CD14-positive monocyte (primary cell): Measurements from ENCODE around the gene INTU.

DNA sequence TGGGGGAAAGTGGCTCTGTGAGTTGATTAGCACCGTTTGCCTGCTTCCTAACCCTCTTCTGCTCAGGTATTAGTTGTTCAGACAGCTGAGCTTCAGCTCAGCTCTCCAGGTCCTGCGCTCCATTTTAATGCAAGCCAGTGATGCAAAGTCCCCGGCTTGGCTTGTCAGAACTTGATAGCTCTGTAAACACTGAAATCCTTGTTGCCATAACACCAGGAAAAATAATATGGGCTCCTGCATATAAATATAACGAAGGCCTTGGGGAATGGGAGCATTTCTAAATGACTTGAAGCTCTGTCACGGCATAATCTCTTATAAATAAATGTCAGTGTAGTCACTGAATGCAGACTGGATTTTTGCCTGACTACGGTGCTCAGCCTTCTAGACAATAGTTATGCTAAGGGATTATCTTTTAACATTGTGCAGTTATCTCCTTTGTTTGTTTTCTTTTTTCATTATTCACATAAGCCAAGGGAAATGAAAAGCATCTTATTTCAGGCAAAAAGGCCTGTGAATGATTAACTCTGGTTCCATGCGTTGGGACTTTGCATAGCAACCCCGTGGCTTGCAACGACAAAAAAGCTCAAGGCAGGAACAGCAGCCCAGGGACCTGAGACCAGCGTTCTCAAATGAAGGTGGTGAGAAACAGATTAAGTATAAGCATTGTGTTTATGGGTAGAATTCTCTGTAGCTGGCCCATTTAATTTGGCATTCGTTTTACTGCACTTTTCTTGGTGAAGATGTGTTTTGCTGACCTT lies 253.3 kb downstream of the SPRY1 start:
- CAGE, long polyA plus RNA = no peak

DNA sequence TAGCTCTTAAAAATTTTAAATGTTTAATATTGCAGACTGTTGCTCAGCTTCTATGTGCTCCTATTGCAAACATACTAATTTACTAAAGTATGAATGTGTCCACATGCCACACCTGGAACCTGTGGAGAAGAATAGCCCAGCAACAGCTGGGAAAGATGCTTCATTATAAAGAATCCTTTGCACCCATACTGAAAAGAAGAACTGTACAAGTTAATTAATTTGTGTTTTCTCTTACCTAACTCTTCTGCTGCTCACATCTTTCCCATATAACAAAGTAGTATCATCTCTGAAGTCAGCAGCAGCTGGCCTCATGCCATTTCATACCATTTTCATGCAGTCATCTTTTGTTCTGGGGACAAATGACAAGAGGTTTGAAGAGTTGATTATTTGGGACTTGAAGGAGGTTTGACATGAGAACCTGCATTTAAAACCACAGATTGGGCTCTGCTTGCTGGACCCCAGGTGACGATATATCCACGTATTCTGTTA lies 430.2 kb downstream of the SPRY1 start:
- CAGE, long polyA plus RNA = no peak

GRCh38 chr4:123832768-123833302 lies 436.2 kb downstream of the SPRY1 start:
- CAGE, long polyA plus RNA = no peak

- CAGE, long polyA plus RNA = no peak
Observed at GRCh38 chr4:124018611-124019483, 622.3 kb downstream of the SPRY1 start.

DNA sequence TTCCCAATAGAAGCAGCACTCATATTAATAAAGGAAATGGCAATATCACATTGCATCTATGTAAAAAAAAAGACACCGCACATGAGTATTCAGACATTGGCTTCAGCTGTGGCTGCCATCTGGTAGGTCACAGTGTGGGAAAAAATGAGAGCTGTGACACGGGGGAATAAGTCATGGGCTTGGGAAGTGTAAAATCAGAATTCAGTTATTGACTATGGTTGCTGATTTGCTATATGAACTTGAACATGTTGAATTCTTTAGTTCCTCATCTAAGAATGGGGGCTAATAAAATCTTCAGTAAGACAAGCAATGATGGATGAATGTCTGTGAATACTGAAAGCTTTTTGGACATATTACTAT lies 221.2 kb downstream of the ANKRD50 start:
- CAGE, long polyA plus RNA = no peak

GRCh38 chr4:126954468-126955498 lies 678.0 kb upstream of the INTU start:
- CAGE, long polyA plus RNA = no peak

- CAGE, long polyA plus RNA = no peak
Observed at GRCh38 chr4:126955559-126956652, 676.9 kb upstream of the INTU start.

DNA sequence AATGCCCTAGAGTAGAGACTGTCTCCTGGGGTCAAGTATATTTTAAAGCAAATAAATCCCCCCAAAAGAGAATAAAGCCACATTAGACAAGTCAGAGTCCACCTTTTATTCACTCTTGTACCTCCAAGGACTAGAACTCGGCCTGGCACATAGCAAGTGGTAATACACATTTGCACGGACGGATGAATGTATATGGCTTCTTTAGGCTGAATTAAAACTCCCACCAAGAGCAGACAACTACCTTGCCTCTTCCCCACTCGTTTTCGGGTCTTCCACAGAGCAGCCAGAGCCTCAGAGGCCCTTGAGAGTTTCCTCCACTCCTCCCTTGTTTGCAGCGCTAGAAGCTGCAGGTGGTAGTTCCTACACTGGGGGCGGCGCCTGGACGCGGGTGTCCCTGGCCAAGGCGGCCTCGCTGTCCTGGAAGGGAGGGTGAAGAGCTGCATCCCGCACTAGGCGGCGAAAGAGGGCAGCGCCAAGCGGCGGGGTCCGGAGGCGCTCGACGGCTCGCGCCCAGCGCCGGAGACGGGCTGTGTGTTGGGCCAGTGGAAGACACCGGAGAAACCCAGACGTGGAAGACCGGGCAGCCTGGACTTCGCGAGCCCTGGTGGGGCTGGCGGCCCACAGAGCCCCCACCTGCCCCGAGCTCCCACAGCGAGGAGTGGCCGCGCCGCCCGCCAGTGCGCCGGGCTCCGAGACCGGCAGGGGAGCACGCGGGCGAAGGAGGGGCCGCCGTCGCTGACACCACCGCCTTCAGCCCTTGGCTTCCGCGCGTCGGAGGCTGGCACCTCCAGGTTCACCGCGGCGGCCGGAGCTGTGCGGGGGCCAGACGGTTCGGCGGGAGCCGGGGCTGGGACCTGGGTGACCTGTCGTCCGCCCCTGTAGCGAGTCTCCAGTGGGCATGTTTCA lies 10.0 kb upstream of the INTU start:
- CAGE, long polyA plus RNA = no peak

DNA sequence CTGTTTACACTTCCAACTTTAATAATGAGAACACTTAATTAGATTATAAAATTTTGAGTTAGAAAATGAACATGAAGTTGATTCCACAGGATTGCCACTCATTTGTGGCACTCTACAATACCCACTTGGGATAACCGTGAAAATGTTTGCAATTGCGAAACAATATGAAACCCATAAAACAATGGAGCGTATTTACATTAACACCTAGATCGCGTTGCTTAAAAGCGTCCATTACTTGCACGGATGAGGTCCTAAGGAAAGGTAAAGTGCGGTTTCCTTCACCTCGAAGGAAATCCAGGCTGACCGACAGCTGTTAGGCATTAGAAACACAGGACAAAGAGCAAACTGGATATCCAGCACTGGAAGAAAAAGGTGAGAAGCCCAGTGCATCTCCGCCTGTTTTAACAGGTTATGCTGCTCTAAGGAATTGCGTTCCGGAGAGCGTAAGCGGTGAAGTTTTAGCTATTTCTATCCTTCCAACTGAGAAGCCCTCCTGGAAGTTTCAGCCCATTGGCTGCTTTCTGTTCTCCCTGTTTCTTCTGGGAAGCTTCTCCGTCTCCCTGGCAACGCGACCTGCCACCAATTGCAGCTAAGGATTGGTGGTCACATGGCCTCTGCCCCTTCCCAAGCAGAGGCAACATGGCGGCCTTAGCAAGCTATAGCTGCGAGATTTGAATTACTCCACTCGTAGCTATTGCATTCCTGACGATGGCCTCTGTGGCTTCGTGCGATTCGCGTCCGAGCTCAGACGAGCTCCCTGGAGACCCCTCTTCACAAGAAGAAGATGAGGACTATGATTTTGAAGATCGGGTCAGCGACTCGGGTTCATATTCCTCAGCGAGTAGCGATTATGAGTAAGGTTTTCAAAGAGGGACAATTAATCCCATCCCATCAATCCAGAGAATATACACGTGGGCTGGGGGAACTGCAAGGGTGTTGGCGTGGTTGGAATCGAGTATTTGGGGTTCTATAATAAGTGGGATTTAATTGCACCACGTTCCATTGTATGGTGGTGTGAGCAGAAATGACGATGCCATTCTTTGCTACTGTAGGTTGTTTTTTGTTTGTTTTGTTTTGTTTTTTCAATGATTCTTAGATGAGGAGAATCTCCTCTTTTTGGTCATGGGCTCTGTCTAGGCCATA lies at the start of gene INTU:
Gene INTU, plus strand, starts transcription at position 631 of the 1,143 bp plus-strand sequence.
- CAGE, long polyA plus RNA = no peak

DNA sequence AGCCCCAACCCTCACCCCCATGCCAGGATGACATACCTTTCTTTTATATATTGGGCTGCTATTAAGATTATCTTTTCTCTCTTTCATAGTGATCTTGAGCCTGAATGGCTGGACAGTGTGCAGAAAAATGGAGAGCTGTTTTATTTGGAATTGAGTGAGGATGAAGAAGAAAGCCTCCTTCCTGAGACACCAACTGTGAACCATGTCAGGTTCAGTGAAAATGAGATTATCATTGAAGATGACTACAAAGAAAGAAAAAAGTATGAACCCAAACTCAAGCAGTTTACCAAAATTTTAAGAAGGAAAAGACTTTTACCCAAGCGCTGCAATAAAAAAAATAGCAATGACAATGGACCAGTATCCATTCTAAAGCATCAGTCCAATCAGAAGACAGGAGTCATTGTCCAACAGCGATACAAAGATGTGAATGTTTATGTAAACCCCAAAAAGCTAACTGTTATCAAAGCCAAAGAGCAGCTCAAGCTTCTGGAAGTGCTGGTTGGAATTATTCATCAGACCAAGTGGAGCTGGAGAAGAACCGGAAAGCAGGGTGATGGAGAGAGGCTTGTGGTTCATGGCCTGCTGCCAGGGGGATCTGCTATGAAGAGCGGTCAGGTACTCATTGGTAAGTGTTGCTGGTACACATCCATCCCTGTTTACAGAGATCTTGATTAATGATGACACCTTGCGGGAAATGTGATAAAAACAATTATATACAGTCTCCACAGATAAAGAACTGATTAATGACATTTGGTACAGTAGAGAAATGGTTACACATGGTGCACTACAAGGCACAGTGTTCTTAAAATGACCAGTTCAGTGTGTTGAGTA lies 10.9 kb downstream of the INTU start:
- CAGE, long polyA plus RNA = no peak

- CAGE, long polyA plus RNA = no peak
Observed at GRCh38 chr4:128155171-128156030, 94.3 kb downstream of the LARP1B start.

GRCh38 chr4:128241456-128242075 lies 46.0 kb downstream of the PGRMC2 start:
- CAGE, long polyA plus RNA = no peak

DNA sequence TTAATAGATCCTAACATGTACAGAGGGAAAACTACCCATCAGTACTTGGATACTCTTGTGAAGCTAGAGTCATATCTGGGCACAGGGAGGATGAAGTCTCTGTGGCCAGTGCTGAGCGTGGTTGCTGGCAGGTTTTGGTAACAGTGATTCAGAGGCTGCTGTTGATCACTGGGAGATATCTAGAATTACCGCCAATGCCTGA lies 107.1 kb upstream of the PGRMC2 start:
- CAGE, long polyA plus RNA = no peak

- CAGE, long polyA plus RNA = no peak
Observed at GRCh38 chr4:128811987-128812577, 2.6 kb downstream of the JADE1 start.

DNA sequence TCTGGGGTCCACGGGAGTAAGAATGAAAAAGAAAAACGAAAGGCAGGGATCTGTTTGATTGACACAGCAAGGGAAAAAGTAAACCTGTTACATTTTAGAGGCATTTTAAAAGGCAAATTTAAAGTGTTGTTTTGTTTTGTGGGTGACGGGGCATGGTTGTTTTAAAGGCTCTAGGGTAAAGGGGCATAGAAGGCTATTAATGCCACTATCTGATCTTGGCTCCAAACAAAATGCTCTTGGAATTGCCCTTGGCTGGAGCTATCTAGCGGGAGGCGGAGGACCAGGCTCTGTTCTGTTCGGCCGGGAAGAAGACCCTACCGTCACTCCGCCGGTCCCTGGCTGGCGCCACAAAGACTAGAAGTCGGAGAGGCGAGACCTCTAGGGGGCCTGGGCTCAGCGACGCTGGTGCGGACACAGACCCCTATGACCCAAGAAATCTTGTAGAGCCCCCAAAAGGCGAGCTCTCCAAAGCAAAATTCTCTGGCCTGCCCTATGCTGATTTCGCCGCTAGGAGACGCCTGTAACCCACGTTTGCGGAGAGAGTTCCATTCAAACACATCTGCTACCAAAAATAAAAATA lies 2.7 kb upstream of the PCDH10 start:
- CAGE, long polyA plus RNA = no peak

GRCh38 chr4:133151295-133151855 lies 2.3 kb downstream of the PCDH10 start:
- CAGE, long polyA plus RNA = no peak

- CAGE, long polyA plus RNA = no peak
Observed at GRCh38 chr4:138112660-138113656, 129.2 kb downstream of the SLC7A11 start.

GRCh38 chr4:139278344-139278758 lies 1.7 kb downstream of the MGARP start:
- CAGE, long polyA plus RNA = no peak

DNA sequence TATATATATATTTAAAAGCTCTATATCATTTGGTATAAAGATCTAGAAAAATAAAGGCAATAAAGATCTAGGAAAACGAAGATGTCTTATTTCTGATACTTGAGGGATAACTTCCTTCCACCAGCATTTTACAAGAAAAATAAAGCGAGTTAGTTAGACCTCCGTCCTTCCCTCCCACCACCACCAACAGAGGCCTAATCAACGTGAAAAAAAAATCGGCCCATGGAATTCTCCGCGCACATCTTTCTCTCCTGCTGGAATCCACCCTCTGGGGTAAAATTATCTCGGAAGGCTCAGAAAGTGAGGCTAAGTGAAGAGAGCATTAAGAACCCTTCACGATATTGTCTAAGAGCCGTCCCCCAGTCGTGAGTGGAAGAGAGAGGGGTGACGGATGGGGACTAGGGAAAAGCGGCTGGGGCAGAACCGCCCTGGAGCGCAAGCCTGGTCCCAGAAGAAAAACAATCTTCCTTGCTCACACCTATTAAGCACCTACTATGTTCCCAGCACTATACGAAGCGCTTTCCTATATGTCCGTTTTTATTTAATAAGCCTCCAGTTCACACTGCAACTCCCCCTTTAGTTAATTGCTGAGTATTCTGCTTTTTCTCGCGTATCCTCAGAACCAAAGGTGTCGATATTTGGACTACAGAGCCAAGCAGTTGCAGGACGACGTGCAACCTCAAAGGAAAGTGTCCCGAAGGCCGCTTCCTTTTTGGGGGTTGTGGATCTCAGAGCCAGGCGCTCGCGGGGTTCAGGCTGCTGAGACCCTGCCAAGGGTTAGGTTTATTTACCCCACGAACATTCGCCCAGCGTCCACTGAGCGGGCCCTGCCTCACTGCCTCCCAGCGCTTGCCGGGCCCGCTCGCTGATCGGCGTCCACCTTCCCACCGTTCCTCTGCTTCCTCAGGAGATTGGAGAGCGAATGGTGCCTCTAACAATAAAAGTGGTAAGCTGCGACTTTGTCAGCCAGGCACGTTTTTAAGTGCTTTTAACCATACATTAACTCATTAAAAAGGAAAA lies 956 bp downstream of the MGARP start:
- CAGE, long polyA plus RNA = no peak

GRCh38 chr4:139763378-139764045 lies 97.9 kb downstream of the MGST2 start:
- CAGE, long polyA plus RNA = no peak